Spleen (tissue), 7 donors: ENCODE measurements around the gene ATF1.

GRCh38 chr12:49753182-49753381, 11.7 kb downstream of the TMBIM6 start:
- PRO-cap, 4 experiments = no peak in any of the 4 experiments
- RAMPAGE, long total RNA, 4 experiments = no peak in any of the 4 experiments

GRCh38 chr12:49827125-49827672, 1.0 kb downstream of the NCKAP5L start:
- PRO-cap, 4 experiments = peak in 4 of 4 experiments; most common plus-strand start chr12:49827549 (in 3)
- RAMPAGE, long total RNA, 4 experiments = no peak in any of the 4 experiments

DNA sequence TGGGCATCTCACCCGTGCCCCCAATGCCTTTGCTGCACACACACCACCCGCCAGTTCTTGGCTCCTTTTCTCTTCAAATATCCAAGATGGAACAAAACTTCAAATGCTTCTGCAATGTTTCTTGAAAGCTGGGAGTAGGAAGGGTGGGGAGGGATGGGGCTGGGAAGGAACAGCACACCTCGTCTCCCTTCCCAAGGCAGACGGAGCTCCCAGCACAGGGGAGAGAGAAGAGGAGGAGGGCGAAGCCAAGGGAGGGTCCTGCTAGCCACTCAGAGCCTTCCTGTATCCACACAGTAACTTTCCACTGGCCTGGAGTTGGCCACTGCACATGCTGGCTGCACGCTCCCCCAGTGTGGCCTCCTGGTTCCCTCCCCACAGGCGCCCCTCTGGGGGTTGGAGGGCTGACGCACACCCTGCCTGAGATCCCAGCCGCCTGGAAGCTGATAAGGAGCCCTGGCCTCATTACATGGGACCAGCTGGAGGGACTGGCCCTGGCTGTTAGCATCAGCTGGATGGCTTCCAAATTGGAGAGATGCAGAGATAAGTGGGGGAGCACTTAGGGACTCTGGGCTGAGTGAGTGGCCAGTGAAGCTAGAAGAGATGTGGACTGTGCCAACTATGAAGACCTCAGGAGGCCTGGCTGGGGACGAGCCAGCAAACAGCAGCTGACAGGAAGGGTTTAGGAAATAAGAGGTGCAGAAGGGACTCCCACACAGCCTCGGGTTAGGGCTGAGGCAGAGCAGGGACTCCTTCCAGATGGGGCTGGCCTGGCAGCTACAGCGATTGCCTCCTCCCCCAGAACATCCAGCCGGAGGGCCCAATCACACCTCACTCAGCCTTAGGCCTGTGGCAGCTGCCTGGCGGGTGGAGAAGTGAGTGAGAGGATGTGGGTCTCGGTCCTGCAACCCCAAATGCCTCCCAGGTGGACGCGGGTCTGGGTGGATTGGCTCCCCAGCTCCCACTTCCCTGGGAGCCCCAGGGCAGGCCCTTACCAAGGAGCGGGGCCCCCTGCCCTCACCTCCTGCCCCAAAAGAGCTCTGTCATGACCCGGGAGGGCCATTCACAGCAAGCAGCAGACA, 26.2 kb upstream of the BCDIN3D start:
- PRO-cap, 4 experiments = no peak in any of the 4 experiments
- RAMPAGE, long total RNA, 4 experiments = no peak in any of the 4 experiments

DNA sequence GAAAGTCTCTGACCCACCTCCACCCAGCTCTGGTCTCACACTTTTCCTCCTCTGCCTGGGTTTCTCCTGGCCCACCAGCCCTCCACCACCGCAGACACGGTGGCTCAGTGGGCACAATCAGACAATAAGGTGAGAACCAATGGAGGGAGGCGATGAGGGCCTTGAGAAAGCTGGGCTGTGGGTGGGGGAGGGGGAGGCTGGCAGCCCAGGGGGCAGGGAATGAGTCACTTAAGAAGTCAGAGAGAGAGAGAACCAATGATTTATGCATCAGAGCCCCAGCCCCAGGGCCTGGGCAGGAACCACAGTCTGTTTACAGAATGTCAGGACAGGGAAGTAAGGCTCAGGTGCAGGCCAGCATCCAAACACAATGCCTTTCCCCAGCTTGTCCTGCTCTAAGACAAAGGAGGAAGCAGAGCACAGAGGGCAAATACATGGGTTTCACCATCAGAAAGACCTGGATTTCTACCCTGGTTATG, 9.4 kb downstream of the FAIM2 start:
- PRO-cap, 4 experiments = no peak in any of the 4 experiments
- RAMPAGE, long total RNA, 4 experiments = no peak in any of the 4 experiments

- PRO-cap, 4 experiments = no peak in any of the 4 experiments
- RAMPAGE, long total RNA, 4 experiments = no peak in any of the 4 experiments
Measured at GRCh38 chr12:49955218-49955622, 4.7 kb downstream of the AQP2 start.

DNA sequence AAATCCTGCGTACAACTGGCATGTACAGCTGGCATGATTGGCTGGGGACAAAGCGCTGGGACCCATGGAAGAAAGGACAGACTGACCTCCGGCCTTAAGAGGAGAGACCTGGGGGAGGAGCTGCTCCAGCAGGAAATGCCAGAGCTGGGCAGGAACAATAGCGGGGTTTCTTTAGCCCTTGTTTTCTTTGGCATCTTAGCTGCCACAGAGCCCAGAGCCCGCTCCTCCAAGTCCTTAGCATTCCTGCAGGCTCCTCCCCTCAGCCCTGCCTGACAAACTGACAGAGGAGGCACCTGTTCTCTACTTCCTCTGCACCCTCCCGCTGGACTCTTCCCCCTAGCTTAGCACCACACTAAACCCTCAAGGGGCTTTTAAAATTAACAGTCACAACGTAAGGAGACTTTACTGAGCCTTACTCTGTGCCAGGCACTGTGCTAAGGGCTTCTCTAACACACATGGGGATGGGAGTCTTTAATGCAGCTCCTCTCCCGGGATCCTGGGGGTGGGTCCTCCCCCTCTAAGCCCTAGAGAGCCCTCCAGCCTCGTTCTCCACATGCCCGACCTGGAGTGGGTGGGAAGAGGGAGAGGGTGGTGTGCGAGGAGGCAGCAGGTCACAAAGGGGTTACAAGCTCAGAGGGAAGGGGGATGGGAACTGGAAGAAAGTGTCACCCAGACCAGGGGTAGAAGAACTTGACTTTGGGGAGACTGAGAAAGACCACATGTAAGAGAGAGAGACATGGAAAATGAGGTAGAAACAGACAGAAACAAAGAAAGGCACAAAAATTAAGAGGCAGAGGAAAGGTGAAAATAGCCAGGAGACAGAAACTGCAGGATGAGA, 1.7 kb upstream of the AQP5 start:
- PRO-cap, 4 experiments = no peak in any of the 4 experiments
- RAMPAGE, long total RNA, 4 experiments = no peak in any of the 4 experiments

DNA sequence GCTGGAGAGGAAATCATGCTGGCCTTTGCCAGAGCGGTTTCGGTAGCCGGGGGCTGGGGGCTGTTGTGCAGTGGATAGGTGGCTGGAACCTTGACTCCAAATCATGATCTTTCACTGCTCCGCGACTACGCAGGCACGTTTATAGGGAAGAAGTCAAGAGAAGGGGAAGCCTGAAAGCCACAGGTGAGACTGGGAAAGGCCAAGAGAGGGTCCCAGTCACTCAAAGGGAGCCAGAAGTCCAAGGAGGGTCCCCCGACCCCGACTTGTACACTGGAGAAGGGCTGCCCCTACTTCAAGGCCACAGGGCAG, 2.6 kb upstream of the AQP6 start:
- PRO-cap, 4 experiments = no peak in any of the 4 experiments
- RAMPAGE, long total RNA, 4 experiments = no peak in any of the 4 experiments

- PRO-cap, 4 experiments = peak in 4 of 4 experiments; most common minus-strand start chr12:50033477 (in 4)
- RAMPAGE, long total RNA, 4 experiments = start-site peak on the minus strand in 1 of 4 experiments, at chr12:50033424-50033482 at its widest, 12 reads per replicate
Measured at GRCh38 chr12:50032644-50033750, 7.7 kb upstream of the RACGAP1 start.

GRCh38 chr12:50085585-50085993, 447 bp downstream of the SMARCD1 start:
- PRO-cap, 4 experiments = no peak in any of the 4 experiments
- RAMPAGE, long total RNA, 4 experiments = no peak in any of the 4 experiments

- PRO-cap, 4 experiments = no peak in any of the 4 experiments
- RAMPAGE, long total RNA, 4 experiments = no peak in any of the 4 experiments
Measured at GRCh38 chr12:50104897-50105737, 1.3 kb downstream of the GPD1 start.

GRCh38 chr12:50175857-50176515, 8.8 kb upstream of the CERS5 start:
- PRO-cap, 4 experiments = no peak in any of the 4 experiments
- RAMPAGE, long total RNA, 4 experiments = no peak in any of the 4 experiments

- PRO-cap, 4 experiments = no peak in any of the 4 experiments
- RAMPAGE, long total RNA, 4 experiments = no peak in any of the 4 experiments
Measured at GRCh38 chr12:50188286-50188881, 21.2 kb upstream of the CERS5 start.

GRCh38 chr12:50297919-50298524, 14.7 kb upstream of the LIMA1 start:
- PRO-cap, 4 experiments = no peak in any of the 4 experiments
- RAMPAGE, long total RNA, 4 experiments = no peak in any of the 4 experiments

GRCh38 chr12:50326582-50327195, 43.4 kb upstream of the LIMA1 start:
- PRO-cap, 4 experiments = no peak in any of the 4 experiments
- RAMPAGE, long total RNA, 4 experiments = no peak in any of the 4 experiments

- PRO-cap, 4 experiments = no peak in any of the 4 experiments
- RAMPAGE, long total RNA, 4 experiments = no peak in any of the 4 experiments
Measured at GRCh38 chr12:50507823-50508433, 3.1 kb downstream of the DIP2B start.

GRCh38 chr12:50536970-50538349, 32.7 kb downstream of the DIP2B start:
- PRO-cap, 4 experiments = no peak in any of the 4 experiments
- RAMPAGE, long total RNA, 4 experiments = no peak in any of the 4 experiments

DNA sequence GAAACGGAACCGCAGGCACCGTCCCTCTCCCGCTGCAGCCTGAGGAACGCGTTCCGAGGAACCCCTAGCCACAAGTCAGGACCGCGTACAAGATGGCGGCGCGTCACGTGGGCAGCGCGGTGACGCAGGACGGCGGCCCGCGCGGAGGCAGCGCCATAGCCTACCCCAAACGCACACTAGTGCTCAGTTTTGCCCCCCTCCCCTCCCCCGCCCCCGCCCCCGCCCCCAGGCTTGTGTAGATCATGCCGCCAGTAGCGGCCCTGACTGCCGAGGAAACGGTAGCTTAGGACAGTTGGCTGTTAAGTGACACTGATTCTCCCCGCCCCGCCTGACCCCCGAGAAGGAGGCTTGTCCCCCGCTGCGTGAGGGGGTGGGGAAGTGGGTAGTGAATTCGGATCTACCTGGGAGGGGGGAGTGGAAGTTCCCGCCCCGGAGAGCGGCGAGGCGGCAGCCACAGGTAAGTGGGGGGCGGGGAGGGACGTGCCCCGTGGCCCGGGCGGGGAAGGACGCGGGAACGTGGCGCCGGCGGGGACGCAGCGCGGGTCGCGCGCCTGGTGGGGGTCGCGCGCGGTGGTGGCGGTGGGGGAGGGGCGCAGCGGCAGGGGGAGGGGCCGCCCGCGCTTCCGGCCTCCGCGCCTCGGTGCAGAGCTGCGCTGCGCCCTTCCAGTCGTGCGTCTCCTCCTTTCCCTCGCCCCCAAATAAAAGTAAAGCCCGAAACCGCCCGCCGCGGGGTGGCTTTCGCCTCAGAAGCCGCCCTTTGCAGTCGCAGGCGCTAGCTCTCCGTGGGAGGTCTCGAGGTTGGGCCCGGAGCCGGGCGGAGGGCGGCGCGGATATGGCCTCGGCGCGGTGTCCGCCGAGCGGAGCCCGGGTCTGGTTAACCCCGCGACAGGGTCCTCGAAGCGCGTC, at the start of gene ATF1:
ATF1 (plus strand) TSS at position 251 of the 906 bp plus-strand sequence.
- PRO-cap, 4 experiments = peak in 4 of 4 experiments; most common plus-strand start position 630 of the sequence (in 3); most common minus-strand start position 549 of the sequence (in 3)
- RAMPAGE, long total RNA, 4 experiments = start-site peak on the plus strand in 4 of 4 experiments, centred at positions 235 to 622 of the sequence, 11 to 412 reads per replicate; start-site peak on the minus strand in 2 of 4 experiments, centred at positions 91 to 96 of the sequence, 6 to 8 reads per replicate

- PRO-cap, 4 experiments = peak in 2 of 4 experiments; most common plus-strand start chr12:51009382 (in 1); most common minus-strand start chr12:51009242 (in 2)
- RAMPAGE, long total RNA, 4 experiments = start-site peak on the minus strand in 1 of 4 experiments, at chr12:51009159-51009367 at its widest, 23 reads per replicate
Measured at GRCh38 chr12:51008663-51009504, 17.3 kb downstream of the SLC11A2 start.

GRCh38 chr12:51082535-51083502, 577 bp downstream of the CSRNP2 start:
- PRO-cap, 4 experiments = peak in 4 of 4 experiments; most common plus-strand start chr12:51082736 (in 1); most common minus-strand start chr12:51082631 (in 2)
- RAMPAGE, long total RNA, 4 experiments = no peak in any of the 4 experiments

DNA sequence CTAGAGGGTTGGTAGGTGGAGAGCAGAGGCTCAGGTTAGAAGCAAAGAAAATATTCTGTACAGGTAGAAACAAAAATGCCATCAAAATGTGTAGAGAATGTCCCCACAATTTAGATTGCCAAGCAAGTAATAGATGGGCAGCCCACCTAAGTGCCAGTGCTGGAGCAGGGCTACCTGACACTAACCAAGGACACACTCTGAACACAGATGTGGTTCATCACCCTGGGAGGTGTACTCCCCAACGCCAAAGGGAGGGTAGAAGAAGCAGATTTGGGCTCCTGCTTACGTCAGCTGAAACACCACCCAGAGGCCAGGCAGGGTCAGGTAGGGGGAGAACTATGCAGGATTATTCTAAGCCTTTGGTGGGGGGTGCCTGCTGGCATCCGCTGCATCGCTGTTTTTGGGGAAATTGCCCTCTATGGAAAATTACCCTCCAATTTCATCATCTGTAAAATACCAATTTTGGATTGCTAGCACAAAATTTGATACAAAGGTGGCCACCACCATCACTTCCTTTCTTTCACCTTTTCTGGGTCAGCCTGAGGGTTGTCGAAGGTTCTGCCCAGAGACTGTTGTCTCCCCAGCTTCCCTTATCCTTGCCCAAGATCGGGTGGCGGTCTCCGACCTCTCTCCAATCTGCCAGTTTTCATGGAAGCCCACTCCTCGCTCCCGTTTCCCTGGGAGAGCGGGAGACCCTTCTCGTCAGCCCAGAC, 614 bp downstream of the BIN2 start:
- PRO-cap, 4 experiments = peak in 3 of 4 experiments; most common plus-strand start position 306 of the sequence (in 1); most common minus-strand start position 209 of the sequence (in 3)
- RAMPAGE, long total RNA, 4 experiments = no peak in any of the 4 experiments